Vermiform appendix (tissue), 1 donor: ENCODE data around the gene NIPBL.

- PRO-cap, result no peak
Measured at GRCh38 chr5:32990741-32991147, 279.6 kb downstream of the NPR3 start.

GRCh38 chr5:33049110-33049691, 338.1 kb downstream of the NPR3 start:
- PRO-cap, result no peak

- PRO-cap, result no peak
Measured at GRCh38 chr5:33849879-33850432, 41.8 kb downstream of the ADAMTS12 start.

- PRO-cap, result no peak
Measured at GRCh38 chr5:34244015-34244508, 201.0 kb upstream of the C1QTNF3 start.

DNA sequence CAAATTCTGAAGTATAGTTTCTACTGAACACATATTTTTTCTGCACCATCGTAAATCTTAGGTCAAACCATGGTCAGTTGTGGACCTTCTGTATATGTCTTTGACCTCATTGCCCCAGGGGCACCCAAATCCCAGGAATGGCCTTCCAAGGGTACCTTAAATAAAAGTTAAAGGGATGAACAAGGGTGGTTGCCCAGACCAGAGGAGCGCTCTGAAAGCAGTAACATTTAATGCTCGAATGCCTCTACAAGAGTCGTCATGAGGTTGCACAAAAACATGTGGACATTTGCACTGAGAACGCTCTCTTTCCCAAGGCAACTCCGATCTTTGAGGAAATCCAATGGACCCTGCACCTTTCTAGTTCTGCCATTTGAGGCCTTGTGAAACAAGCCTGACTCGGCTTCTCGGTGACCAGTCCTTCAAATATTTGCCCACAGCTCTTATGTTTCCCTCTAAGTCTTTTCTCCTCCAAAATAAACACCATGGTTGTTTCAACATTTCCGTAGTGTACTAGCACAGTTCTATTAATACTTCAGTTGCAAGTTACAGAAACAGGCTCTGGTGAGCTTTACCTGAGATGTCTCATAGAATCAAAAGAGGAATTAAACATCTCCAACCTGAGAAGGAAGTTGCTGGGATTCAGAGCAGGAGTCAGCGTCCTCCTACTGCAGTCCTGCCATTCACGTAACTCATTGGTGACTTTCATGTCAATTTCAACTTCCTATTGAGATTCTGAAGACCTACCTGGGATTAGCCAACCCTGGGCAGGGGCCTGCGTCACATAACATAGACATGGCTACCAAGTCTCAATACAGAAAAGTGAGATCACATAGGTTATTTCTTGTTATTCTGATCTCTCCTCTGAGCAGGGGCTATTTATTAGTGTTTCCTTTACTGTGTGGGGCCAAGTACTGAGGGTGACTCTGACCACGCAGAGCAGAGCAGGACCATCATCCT, 168.8 kb upstream of the RAI14 start:
- PRO-cap, result no peak

DNA sequence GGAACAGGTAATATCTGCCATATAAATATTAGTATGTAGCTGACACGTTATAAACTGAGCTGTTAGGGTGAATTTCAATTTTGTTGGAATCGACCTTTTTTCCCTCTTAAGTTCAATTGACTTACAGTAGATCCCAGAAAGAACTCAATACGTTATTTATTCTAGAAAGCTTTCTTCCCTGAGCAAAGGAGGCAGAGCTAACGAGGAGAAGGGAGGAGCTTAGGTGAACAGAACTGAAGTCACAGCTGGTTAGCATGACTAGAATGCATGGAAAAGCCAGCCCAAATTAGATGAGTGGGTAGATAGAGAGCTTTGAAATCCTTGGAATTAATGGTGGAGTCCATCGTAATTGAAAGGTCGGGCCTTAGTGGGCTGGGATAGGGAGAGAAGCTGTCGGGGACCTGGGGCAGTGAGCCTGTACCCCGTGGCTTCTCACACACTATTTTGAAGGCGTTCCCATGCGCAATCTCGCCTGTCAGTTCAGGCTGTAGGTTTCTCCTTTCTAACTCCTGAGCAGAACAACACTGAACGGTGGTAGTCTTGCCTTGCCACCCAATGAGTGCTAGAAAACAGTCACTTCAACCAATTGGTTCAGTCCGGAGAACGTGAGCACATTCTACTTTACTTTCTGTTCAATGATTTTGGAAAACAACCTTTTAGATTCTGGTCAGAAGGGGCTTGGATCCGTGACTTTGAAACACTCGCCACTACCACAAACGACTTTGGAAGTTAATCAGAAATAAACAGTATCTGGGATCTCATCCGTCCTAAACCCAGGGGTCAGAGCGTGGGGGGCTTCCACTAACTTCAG, 736 bp upstream of the RAI14 start:
- PRO-cap, result bidirectional peak, plus-strand start at position 367 of the sequence, minus-strand start at position 146 of the sequence; bidirectional peak, plus-strand start at position 585 of the sequence, minus-strand start at position 511 of the sequence

DNA sequence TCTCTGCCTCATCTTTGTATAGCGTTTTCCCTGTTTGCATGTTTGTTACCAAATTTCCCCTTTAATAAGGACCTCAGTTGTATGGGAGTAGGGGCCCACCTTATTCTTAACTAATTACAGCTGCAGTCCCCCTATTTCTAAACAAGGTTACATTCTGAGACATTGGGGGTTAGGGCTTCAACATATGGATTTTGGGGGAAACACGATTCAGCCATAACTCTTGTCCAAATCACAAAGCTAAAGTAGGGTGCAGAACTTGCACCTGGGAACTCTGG, 43.3 kb downstream of the RAI14 start:
- PRO-cap, result no peak

DNA sequence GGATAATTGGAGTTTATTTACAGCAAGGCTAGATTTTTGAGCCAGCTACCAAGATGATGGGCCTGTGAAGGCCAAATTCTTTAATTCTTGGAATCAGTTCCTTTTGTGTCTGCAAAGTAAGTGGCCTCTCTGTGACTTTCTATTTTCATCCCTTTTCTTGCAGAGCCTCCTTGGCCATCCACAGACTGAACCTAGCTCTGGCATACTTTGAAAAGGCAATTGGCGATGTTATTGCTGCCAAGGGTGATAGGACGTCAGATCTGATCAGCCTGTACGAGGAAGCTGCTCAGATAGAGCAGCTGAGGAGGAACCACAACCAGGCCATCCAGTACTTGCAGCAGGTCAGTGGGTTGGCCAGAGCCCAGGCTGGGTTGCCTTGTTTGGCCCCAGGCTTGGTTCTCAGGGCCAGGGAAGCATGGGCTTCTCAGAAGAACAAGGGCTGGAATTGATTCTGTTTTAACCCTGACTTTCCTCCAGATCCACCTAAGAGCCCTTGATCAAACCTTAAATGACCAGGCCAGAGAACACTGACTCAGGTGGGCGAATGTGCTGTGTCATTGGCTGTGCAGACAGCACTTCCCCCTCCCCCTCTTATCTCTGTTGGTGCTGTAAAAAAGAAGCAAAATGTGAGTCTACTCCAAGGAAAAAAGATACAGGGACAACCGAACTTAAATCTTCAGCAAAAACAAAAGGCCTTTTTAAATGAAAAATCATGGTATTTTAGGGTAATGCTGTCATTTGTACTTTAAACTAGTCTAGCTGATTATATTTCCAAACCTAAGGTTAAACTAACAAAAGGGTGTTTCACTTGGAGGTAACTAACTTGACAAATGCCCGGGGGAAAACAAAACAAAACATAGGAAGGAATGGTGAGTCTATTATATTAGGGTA, 28.0 kb downstream of the TTC23L start:
- PRO-cap, result no peak

DNA sequence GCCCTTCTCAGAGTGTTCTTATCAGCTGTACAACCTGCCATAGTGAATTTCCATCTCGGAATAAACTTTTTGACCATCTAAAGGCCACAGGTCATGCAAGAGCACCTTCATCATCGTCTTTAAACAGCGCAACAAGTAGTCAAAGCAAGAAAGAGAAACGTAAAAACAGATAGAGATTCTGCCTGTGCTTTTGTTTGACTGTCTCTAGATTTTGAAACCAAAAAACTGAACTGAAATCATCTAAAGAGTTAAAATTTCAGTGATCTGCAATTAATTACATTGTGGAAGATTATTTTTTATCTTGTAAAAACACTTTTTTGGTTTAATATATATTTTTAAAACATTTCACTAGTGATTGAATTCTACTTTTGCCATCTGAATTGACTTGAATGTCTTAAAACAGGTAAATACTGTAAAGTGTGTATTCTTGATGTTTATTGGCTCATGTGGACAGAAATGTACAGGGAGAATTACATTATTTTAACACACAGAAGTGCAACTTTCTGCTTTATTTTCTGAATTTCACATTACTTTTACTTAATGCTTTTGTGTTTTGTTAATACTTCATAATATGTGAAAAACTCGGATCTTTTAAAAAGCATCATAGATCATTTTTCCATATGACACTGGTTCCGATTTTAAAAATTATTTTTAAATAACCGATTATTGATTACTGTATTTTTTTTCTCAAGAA, 25.3 kb downstream of the DNAJC21 start:
- PRO-cap, result no peak

DNA sequence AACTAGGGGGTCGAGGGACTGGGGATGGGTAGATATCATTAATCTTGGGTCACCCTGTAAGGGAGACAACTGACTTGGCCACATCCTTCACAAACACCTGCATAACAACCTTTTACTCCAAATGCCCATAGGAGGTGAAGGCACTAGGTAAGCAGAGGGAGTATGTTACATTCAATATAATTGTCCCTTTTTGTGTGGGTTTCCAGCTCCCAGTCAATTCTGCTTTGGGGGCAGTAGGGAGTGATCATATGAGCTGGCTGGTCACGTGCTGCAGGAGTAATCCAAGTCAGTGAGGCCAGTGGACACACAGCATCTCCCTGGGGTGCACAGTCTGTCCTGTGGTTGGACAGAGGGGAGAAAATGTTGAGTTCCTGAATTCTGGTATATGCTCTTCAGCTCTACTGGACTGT, 1.1 kb upstream of the AGXT2 start:
- PRO-cap, result no peak

- PRO-cap, result no peak
Measured at GRCh38 chr5:35197997-35198504, 32.2 kb downstream of the PRLR start.

- PRO-cap, result no peak
Measured at GRCh38 chr5:35483675-35484214, 133.9 kb upstream of the SPEF2 start.

- PRO-cap, result no peak
Measured at GRCh38 chr5:35816832-35817149, 39.9 kb upstream of the IL7R start.

GRCh38 chr5:35822382-35823027, 34.2 kb upstream of the IL7R start:
- PRO-cap, result unidirectional peak, minus-strand start at chr5:35822605; unidirectional peak, minus-strand start at chr5:35822699; unidirectional peak, minus-strand start at chr5:35822745

- PRO-cap, result no peak
Measured at GRCh38 chr5:36160662-36160882, 8.7 kb downstream of the SKP2 start.

DNA sequence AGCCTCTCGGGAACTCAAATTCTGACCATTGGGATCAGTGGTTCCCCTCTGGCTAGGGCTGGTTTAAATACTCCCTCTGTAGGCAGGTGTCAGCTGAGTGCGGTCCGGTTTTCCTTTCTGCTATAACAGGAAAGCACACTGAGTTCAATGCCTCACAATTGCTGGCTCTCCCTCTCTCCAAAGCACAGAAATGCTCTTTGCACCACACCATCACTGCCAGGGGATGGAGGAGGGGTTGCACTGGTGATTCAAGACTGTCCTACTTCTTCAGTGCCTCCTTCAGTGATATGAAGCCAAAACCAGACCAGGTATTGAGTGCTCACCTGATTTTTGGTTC, 22.8 kb upstream of the RANBP3L start:
- PRO-cap, result no peak

- PRO-cap, result no peak
Measured at GRCh38 chr5:36373599-36374012, 71.9 kb upstream of the RANBP3L start.

DNA sequence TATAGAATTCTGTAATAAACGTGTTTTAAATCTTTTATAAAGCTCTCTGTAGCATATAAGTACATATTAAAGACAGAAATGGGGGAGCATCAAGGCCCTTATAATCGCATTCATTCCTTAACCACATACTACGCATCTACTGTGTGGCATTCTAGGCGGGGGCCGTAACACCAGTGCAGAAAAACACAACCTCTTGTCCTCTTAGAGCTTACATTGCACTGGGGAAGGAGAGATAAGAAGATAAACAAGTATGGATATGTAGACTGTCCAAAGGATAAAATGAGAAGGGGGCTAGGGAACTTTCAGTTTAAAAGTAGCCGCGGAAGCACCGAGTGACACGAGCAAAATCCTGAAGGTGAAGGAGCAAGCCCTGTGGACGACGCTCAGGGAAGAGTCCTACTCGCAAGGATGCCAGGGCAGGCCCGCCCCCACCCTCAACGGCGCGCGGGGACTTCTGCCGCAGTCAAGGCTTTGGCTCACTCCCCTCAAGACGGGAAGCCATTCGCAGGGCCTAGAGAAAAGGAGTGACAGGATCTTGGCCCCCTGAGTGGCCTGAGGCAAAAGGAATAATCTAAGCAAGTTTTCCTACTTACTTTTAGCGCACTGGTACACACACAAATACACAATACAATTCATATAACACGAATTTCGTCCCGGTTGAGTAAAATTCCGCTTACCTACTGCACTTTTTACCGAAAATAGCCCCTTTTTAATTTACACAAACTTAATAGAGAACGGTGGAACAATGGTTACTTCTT, 1.4 kb upstream of the NIPBL start:
- PRO-cap, result no peak

DNA sequence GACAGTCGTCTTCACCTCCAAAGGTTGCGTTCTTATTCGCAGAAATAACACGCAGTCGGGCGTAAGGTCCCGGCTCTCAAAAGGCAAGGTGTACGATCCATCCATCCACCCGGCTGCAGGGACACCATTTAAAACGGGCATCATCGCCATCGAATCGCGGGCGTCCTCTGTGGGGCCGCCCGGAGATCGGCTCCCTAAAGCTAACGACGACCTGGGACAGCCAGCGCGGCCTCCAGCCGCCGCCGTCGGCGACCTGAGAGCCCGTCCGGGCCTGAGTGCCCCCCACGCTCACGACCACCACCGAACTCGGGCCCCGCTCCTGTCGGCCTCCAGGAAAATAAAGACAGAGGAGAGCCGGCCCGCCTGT, 442 bp upstream of the NIPBL start:
- PRO-cap, result no peak

GRCh38 chr5:36876729-36877910, at the start of gene NIPBL:
TSS of gene NIPBL (plus strand) at chr5:36876769.
- PRO-cap, result bidirectional peak, plus-strand start at chr5:36876779, minus-strand start at chr5:36876694; bidirectional peak, plus-strand start at chr5:36877147, minus-strand start at chr5:36877055; bidirectional peak, plus-strand start at chr5:36877501, minus-strand start at chr5:36877270; unidirectional peak, minus-strand start at chr5:36877627